Omental fat pad (tissue), 4 donors: Measurements from ENCODE around the genes LARGE1, ISX and MCM5.

- PRO-cap, result no peak
- RAMPAGE, long total RNA, 4 experiments, result no peak in any of the 4 experiments
Measured at GRCh38 chr22:32557477-32558100, 83.0 kb downstream of the FBXO7 start.

DNA sequence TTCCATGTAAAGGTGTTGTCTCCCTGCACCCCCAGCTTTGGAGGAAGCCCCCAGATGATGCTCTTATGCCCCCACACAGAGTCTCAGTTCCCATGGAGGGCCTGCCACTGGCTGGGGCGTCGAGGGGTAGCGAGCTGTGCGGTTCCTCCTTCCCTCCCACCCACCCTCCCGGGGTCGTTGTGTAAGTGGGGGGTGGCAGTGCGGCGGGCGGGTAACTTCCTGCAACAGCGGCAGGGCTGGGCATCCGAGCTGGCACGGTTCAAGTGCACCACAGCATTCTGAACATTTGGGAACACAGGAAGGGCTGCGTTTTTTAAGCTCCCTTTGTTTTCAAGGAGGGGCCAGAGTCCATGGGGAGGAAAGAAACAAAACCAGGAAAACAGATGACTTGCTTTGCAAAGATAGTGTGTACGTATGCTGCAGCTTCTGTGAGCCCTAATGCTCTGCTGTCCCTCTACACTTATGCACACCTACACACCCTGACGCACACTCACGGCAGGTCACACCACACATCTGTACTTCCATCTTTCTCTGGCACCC lies 152.4 kb downstream of the FBXO7 start:
- PRO-cap, result no peak
- RAMPAGE, long total RNA, 4 experiments, result no peak in any of the 4 experiments

DNA sequence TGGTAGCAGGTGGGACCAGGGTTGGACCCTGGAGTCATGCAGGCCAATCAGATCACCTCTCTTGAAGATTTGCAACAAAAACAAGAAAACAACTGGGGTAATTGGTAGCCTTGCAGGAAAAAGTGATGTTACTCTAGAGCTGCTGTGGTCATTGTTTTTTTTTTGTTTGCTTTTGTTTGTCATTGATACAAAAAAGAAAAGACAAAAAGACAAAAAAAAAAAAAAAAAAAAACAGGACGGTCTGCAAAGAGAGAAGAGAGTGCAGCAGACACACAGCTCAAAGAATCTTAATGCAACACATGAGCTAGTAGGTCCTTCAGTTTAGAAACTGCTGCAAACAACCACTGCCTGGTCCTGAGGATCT lies 109.6 kb upstream of the TIMP3 start:
- PRO-cap, result no peak
- RAMPAGE, long total RNA, 4 experiments, result no peak in any of the 4 experiments

DNA sequence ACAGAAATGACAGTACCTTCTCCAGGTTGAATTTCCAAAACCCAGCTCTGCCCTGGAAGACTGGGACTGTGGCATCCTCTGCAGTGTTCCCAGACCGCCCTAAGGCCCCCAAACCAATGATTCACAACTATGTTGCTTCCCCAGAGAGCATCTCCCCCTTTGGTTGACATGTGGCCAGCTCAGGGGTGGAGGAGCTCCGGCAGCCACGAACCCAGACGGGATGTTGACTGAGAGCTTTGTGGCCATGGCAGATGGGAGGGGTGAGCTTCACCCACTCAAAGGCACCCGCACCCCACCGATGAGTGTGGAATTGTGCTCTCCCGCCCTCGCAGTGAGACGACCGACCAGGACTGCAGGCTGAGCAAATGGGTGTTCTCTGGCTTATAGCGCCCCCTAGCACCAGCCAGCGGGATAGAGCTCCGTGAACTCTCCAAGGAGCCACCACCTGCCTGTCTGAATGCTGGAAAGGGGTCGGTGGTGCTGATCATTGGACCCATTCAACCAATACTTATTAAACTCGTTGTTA lies 4.7 kb upstream of the TIMP3 start:
- PRO-cap, result no peak
- RAMPAGE, long total RNA, 4 experiments, result no peak in any of the 4 experiments

GRCh38 chr22:32800593-32801228 lies 794 bp upstream of the TIMP3 start:
- PRO-cap, result no peak
- RAMPAGE, long total RNA, 4 experiments, result no peak in any of the 4 experiments

- PRO-cap, result no peak
- RAMPAGE, long total RNA, 4 experiments, result no peak in any of the 4 experiments
Measured at GRCh38 chr22:33272916-33274054, 215.1 kb upstream of the SYN3 start.

- PRO-cap, result no peak
- RAMPAGE, long total RNA, 4 experiments, result no peak in any of the 4 experiments
Measured at GRCh38 chr22:33571928-33572490, 348.3 kb downstream of the LARGE1 start.

DNA sequence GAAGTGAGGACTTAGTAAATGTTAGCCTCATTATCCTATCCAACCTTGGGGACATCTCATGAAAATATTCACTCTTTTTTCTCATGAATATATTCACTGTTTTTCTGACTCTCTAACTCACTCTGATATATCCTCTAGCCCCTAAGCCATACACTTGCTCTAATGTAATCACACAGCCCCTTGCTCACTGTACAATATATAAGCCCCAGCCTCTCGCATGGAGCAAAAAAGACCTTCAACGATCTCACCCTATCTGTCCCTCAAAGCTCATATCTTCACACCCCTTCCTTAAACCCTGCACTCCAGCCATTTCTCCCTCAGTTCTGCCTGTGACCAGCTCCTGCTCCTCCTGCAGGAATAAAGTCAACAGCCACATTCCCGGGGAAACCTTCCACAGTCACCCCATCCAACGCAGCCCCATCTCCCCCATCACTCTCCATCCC lies 306.0 kb downstream of the LARGE1 start:
- PRO-cap, result no peak
- RAMPAGE, long total RNA, 4 experiments, result no peak in any of the 4 experiments

DNA sequence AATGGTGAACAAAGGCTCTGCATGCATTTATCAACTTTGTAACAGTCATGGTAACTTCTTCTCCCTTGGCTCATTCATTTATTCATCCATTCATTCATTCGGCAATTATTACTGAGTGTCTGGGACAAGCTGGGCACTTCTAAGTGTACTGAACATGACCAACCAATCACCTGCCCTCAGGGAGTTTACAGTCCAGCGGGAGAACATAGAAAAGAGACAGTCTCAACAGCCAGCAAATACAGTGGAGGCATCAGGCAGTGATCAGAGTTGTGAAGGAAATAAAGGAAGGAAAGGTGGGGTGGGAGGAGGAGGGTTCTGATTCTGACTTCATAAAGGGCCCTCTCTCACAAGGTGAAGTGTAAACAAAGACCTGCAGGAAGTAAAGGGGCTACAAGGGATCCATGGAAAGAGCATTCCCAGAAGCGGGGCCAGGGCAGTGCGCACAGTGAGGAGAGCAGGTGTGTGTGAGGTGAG lies 195.6 kb downstream of the LARGE1 start:
- PRO-cap, result no peak
- RAMPAGE, long total RNA, 4 experiments, result no peak in any of the 4 experiments

DNA sequence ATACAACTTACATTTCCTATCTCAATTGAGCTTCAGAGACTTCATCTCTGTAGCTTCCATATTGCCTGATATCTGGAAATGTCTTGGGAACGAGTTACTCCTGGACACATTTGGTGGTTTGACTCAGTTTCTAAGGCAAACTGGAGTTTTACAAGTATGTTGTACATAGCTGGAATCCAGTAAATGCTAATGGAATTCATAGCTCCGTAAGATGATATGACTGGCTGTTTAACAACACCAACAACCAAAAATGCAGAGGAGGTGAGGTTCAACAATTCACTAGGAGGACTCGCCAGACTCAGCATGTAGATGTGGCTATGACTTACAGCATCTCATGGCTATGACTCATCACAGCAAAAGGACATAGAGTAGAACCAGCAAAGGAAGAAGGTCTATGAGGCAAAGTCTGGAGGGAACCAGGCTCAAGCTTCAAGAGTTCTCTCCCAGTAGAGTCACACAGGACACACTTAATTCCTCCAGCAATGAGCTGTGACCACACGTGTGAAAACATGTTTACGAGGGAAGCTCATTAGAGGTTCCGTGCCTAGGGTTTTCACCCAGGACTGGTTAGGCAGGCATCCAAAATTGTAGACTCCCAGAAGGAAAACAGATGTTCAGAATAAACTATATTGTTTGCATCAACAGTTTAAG lies 116.9 kb downstream of the LARGE1 start:
- PRO-cap, result no peak
- RAMPAGE, long total RNA, 4 experiments, result no peak in any of the 4 experiments

DNA sequence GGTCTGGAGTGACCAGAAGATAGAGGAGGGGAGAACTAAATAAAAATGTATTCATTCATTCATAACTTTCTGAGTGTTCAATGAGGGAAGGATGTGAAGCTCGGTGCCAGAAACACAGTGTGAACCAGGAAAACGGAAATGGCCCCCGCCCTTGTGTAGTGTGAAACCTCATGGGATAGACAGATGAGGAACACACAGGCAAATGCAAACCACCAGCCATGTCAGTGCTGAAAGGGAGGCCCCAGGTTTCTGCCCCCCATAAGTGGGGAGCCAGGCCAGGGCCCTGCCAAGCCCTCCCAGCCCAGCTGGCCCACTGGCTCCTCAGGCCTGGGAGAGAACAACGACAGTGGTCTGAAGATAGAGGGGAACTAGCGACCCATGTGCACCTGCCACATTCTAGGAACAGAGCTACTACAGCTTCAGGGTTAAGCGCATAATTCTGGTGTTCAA lies 30.5 kb downstream of the LARGE1 start:
- PRO-cap, result no peak
- RAMPAGE, long total RNA, 4 experiments, result no peak in any of the 4 experiments

- PRO-cap, result no peak
- RAMPAGE, long total RNA, 4 experiments, result no peak in any of the 4 experiments
Measured at GRCh38 chr22:33908974-33909188, 11.4 kb downstream of the LARGE1 start.

GRCh38 chr22:33919046-33919901 lies 1.0 kb downstream of the LARGE1 start:
- PRO-cap, result no peak
- RAMPAGE, long total RNA, 4 experiments, result no peak in any of the 4 experiments

DNA sequence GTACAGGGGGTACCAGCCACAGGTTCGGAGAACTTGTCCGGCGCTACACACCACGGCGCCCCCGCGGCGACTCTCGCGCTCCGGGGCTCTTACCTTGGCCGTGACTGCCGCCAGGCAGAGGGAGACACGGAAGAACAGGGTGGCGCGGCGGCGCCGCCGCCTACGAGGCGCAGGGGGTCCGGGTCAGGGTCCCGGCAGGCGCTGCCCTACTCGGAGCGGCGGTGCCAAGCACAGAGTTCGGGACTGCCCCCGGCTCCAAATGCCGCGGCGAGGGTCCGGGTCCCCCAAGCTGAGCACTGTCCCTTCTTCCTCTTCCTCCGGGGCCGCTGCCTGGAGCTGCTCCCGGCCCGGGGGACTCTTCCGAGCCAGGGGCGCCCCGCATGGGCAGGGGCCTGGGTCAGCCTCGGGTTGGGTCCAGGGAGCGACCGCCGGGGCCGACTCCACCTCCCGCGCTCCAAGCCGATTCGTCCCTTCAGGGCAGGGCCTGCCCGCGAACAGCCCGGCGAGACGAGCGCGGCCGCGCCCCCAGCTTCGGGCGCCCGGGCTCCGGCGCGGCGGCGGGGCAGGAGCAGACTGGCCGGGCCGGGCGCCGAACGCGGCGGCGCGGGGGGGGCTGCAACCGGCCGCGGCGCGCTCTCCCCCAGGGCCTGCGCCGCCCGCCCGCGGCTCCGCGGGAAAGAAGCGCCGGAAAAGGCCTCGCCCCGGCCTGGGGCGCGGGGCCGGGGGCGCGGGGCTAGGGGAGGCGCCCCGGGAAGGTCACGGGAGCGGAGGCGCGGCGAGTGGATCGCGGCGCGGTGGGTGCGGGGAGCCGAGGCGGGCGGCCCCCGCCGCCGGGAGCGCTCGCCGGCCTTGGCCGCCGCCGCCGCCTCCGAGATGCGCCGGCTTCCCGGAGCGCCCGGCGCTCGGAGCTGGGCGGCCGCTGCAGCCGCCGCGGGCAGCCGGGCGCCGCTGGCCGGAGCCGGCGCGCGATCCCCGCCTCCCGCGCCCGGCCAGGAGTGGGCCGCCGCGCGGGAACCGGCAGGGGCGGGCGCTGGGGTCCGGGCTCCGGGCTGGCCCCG lies at the start of gene LARGE1:
Gene LARGE1, minus strand, starts transcription at position 575 of the 1,058 bp plus-strand sequence.
- PRO-cap, result no peak
- RAMPAGE, long total RNA, 4 experiments, result no peak in any of the 4 experiments

- PRO-cap, result no peak
- RAMPAGE, long total RNA, 4 experiments, result no peak in any of the 4 experiments
Measured at GRCh38 chr22:35065623-35066507, at the start of gene ISX. TSS of gene ISX (plus strand) at chr22:35066158.

DNA sequence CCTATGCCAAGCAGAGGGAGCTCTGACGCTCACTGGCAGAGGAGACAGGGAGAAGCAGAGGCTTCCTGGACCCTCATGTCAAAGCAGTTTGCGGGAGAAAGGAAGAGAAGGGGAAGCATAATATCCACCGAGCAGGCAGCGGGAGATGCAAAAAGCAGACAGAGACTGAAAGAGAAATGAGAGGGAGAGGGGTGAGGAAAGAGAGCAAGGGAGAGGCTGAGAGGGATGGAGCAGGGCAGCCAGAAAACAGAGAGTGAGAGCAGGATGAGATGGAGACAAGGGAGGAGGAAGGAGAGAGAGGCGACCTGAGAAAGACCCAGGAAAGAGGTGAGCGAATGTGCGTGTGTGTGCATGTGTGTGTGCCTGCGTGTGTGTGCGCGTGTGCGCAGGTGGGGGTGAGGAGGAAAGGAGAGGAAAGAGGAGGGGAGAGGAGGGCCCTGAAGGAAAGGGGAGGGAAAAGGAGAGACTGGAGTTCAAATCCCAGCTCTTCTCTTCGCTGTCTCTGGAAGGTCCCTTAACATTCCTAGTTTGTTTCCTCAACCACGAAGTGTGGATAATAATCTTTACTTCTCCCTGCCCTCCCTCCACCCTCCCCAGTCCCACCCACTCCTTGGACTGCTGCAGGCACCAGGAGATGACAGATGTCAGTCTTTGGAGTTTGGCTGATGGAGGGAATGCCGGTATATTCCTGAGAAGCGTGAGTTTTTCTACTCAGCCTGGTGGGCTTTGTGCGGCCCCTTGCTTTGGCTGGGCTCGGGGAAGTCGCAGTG lies 67.9 kb downstream of the ISX start:
- PRO-cap, result no peak
- RAMPAGE, long total RNA, 4 experiments, result no peak in any of the 4 experiments

- PRO-cap, result no peak
- RAMPAGE, long total RNA, 4 experiments, result no peak in any of the 4 experiments
Measured at GRCh38 chr22:35337200-35338227, 37.8 kb downstream of the TOM1 start.

GRCh38 chr22:35399759-35400355 lies at the start of gene MCM5:
TSS of gene MCM5 (plus strand) at chr22:35400140.
- PRO-cap, result no peak
- RAMPAGE, long total RNA, 4 experiments, result start-site peak on the plus strand in 2 of 4 experiments, at chr22:35400121-35400164 at its widest, 32 to 57 reads per replicate

GRCh38 chr22:35447921-35448503 lies 48.1 kb downstream of the MCM5 start:
- PRO-cap, result no peak
- RAMPAGE, long total RNA, 4 experiments, result no peak in any of the 4 experiments

GRCh38 chr22:35541026-35541652 lies 508 bp downstream of the RASD2 start:
- PRO-cap, result no peak
- RAMPAGE, long total RNA, 4 experiments, result no peak in any of the 4 experiments